Cardiac septum (tissue), 1 donor: ENCODE measurements around the genes KNCN, ATPAF1, PDZK1IP1 and BEND5.

- PRO-cap, result no peak
Measured at GRCh38 chr1:45643766-45644481, 20.1 kb upstream of the CCDC17 start.

- PRO-cap, result unidirectional peak, plus-strand start at chr1:45922605
Measured at GRCh38 chr1:45922279-45922665, 118.9 kb downstream of the MAST2 start.

- PRO-cap, result no peak
Measured at GRCh38 chr1:45954392-45954945, 151.1 kb downstream of the MAST2 start.

DNA sequence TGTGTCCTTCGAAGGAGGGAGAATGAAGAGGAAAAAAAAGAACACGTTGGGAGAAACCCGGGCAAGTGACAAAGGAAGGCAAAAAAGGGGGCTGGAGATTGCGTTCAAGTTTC, 255 bp downstream of the PIK3R3 start:
- PRO-cap, result no peak

DNA sequence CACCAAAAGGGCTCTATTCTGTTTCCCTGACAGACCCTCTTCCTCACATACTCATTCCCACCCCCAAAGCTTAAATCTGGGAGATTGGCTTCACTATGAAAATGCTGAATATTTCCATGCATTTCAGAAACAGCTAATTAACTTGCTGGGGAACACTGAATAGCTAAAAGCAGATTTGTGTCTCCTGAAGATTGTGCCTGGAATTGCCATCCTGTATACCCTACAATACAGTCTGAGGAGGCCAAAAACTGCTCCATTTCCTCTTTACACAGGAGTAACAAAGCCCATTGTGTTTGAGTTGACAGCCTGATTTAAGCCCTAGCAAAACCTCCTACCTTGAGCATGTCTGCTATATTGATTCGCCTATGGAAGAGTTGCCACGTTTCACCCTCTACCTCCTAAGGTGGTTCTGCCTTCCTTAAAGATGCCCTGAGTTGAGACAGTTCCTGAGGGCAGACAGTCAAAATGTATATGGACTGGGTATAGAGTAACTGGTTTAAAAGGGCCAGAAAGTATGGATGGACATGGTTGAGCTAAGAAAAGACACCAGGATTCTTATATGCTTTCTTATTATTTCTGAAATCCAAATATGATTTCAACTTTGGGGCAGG, 1.6 kb upstream of the PIK3R3 start:
- PRO-cap, result bidirectional peak, plus-strand start at position 287 of the sequence, minus-strand start at position 229 of the sequence

GRCh38 chr1:46166932-46167865, 7.7 kb upstream of the TSPAN1 start:
- PRO-cap, result bidirectional peak, plus-strand start at chr1:46167427, minus-strand start at chr1:46167199

GRCh38 chr1:46301833-46302487, 1.5 kb downstream of the LRRC41 start:
- PRO-cap, result unidirectional peak, plus-strand start at chr1:46302140

DNA sequence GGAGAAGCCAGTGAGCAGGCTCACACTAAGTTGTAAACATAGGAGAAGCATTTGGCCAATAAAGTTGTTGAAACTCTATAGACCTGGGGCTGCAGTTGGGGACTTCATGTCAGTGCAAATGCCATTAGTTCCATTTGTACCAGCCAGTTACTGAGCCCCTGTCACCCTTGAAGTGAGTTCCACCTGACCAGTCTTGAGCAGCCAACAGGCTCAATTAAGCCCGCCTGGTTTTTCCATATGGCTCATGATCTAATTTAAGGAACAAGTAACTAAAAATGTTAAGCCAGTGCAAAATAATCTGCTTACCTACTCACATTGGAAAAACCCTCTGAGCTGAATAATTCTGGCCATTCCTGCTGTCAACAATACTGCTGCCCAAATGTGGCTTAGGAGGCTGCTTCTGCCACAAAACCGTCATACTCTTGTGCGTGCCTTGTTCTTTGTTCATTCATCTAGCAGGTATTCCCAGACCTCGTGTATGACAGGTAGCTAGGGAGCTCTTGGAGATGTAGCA, 21.6 kb downstream of the NSUN4 start:
- PRO-cap, result no peak

- PRO-cap, result no peak
Measured at GRCh38 chr1:46520090-46520509, 15.2 kb downstream of the TMEM275 start.

GRCh38 chr1:46551408-46551829, at the start of gene KNCN:
TSS of gene KNCN (minus strand) at chr1:46551647.
- PRO-cap, result no peak

GRCh38 chr1:46607356-46607892, 3.4 kb upstream of the MKNK1 start:
- PRO-cap, result unidirectional peak, plus-strand start at chr1:46607657

- PRO-cap, result unidirectional peak, plus-strand start at chr1:46668077; unidirectional peak, minus-strand start at chr1:46668340
Measured at GRCh38 chr1:46667723-46668848, at the start of gene ATPAF1. TSS of gene ATPAF1 (minus strand) at chr1:46668364.

DNA sequence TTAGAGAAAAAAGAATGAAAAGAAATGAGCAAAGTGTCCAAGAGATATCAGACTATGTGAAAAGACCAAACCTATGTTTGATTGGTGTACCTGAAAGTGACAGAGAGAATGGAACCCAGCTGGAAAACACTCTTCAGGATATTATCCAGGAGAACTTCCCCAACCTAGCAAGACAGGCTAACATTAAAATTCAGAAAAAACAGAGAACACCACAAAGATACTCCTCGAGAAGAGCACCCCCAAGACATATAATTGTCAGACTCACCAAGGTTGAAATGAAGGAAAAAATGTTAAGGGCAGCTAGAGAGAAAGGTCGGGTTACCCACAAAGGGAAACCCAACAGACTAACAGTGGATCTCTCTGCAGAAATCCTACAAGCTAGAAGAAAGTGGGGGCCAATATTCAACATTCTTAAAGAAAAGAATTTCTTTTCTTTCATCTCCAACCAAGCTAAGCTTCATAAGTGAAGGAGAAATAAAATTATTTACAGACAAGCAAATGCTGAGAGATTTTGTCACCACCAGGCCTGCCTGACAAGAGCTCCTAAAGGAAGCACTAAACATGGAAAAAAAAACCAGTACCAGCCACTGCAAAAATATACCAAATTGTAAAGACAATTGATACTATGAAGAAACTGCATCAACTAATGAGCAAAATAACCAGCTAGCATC, 37.0 kb upstream of the CYP4X1 start:
- PRO-cap, result no peak

- PRO-cap, result no peak
Measured at GRCh38 chr1:47189526-47190673, at the start of gene PDZK1IP1. TSS of gene PDZK1IP1 (minus strand) at chr1:47190036.

- PRO-cap, result no peak
Measured at GRCh38 chr1:47192124-47192717, 2.4 kb upstream of the PDZK1IP1 start.

- PRO-cap, result no peak
Measured at GRCh38 chr1:47433076-47434193, 4.4 kb upstream of the FOXD2 start.

DNA sequence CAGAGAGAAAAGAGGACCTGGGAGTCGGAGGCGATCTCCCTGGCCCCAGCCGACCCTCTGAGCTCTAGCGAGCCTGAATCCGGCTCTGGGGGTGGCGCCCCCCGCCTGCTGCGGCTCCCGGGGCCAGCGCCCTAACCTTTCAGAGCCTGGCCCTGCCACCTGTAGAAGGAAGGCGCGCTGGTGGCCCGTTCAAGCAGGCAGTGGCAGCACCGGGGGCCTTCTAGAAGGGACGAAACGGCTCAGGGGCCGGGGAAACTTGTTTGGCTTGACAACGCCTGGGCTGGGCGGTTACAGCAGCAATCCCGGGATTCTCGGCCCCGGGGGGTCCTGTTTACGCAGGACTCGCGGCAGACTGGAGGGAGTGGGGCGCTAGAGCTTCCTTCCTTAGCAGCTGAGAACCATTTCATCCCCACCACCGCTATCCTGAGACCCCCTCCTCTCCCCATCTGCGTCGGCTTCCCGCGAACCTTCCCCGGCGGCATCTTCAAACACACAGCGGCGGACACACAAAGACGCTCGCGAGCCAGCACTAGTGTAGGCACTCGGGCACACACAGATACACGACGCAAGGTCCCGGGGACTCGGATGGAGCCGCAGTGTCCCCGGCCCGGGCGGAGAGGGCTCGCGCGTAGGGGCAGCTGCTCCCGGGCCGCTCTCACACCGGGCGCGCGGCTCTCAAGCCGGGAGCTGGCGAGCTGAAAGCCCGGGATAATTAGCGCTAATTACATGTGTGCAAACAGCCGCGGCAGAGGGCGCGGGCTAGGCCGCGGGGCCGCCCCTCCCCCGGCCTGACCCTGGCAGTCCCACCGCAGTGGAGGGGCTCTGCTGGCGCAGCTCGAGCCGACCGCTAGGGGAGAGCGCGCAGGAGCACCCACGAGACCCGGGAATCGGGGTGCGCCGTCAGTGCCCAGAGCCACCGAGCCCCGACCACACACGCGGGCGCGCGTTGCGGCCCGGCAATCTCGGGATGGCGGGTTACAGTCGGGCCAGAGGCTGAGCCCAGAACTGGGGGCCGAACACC, 271.3 kb downstream of the FOXD2 start:
- PRO-cap, result no peak

DNA sequence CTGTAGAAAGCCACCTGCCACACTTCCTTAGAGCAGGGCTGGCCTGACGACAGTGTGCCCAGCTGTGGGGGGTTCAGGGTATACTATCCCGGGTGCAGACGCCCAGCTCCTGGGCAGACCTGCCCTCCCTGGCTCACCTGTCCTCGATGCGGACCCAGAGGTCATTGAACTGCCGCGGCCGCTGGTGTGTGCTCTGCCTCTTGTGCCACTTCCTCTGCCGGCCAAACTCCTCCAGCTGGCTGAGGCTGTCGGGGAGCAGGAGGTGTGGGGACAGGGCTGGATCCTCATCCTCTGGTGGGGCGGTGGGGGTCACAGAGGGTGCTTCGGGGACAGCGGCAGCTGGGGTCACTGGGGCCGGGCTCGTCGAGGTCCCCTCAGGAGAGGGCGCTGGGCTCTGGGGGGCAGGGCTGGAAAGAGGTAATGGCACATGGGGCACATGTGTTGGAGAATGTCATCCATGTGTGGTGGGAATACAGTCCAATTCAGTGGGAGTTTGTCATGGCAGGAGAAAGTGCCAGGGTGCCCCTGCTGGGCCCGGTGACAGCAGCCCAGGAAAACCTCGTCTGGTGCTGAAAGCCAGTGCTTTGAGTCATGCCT, 222.1 kb downstream of the TRABD2B start:
- PRO-cap, result no peak

- PRO-cap, result no peak
Measured at GRCh38 chr1:48214222-48215196, 8.0 kb upstream of the SLC5A9 start.

GRCh38 chr1:48776242-48777292, at the start of gene BEND5:
TSS of gene BEND5 (minus strand) at chr1:48776891.
- PRO-cap, result no peak